Renal cortical epithelial cell (primary cell): ENCODE measurements around the gene STARD13.

GRCh38 chr13:32428739-32429570 lies 1.0 kb upstream of the N4BP2L1 start:
- RRBS: no CpG with 5 or more reads among the region's 8 CpGs

DNA sequence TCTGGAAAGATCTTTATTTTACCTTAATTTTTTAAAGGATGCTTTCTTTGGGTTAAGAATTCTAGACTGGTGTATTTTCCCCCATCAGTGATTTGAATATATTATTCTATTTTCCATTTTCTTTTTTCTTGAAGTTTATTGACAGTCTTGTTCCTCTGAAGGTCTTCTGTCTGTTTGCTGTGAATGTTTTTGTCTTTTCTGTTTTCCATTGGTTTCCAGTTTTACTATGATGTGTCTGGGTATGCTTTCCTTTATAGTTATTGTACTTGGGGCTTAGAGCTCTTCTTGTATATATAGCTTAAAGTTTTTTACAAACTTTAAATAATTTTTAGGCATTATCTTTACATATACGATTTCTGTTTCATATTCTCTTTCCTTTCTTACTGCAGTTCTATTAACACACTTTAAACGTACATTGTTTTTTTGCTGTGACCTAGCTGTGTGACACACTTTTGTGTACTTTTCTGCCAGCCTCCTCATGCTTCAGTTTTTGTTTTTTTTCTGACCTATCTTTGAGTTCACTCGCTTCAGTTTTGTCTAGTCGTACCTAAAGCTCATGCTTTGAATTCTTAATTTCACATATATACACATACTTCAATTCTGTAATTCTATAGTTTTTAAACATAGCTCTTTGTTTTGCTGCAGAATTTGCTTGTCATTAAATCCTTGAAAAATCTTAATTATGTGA lies 150.2 kb downstream of the PDS5B start:
- RRBS: no CpG with 5 or more reads among the region's 4 CpGs

- RRBS: no CpG with 5 or more reads among the region's 14 CpGs
Measured at GRCh38 chr13:33033117-33033945, 17.1 kb downstream of the KL start.

- RRBS: no CpG with 5 or more reads among the region's 2 CpGs
Measured at GRCh38 chr13:33057487-33057921, 41.3 kb downstream of the KL start.

- RRBS: no CpG with 5 or more reads among the region's 8 CpGs
Measured at GRCh38 chr13:33186741-33187261, 98.8 kb downstream of the STARD13 start.

GRCh38 chr13:33263322-33263964 lies 22.1 kb downstream of the STARD13 start:
- RRBS: no CpG with 5 or more reads among the region's 5 CpGs

DNA sequence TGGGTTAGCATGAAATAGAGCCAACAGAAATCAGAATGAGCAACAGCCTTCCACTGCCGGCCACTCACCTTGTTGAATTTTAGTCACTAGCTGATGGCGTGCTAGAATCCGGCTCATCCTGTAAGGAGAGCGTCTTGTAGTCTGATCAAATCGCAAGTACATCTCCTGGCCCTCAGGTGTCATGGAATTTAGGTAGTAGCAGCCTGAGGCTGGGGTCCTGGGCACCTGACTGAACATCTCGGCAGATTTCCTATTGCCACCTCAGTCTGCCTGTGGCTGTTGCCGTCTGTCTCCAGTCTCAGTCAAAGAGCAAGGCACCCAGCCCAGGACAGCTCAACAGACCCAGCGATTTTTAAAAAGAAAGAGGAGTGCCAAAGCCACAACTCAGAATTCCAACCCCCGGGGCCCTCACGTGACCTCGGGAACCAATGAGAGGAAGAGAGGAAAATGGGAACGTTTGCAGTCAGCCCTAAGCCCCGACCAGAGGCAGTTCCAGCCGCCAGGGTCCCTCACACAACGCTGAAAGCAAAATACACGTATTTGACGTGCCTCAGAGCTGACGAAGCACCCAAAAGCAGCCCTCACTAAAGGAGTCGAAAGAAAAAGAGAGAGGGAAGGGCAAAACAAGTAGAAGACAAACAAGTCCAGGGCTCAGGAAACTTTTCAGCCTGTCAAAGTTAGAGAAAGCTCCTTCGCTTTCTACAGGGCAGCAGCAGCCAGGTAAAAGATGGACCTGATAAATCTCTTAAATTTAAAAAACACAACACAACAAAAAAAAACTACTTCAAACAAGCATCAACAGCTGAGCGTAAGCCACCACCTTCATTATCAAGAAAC lies at the start of gene STARD13:
Gene STARD13 (minus strand): TSS at position 354 of the 837 bp plus-strand sequence.
- RRBS: 3% methylated on average over 3 of the region's 21 CpGs

DNA sequence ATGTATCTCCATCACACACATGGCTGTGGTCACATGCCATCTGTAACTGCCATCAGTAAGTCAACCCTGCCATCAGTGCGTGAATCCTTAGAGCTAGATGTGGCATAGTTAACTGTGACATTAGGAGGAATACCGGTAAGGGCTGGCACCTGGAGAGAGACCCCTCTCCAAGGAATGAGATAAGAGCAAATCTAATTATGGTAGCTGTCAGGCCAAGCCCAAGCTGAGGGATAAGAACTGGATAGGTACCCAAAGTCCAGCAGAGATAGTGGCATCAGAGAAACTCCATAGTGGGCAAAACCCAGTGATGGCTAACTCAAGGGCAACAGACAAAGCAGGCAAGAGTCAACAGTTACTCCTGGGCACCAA lies 28.4 kb upstream of the STARD13 start:
- RRBS: no CpG with 5 or more reads among the region's 2 CpGs

DNA sequence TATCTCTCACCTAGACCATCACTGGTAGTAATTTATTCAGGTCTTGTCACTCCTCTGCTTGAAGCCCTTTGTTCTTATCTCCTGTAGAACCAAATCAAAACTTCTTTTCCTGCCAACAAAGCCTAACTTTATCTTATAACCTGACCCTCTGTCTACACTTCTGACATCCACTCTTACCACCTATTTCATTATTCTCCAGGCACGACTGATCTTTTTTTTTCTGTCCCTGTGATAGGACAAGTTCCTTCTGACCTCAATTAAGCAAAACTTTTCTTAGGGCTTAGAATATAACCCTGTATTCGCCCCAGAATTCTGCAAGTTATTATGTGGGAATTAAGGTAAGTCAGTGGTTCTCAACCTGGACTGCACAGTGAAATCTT lies 58.2 kb upstream of the STARD13 start:
- RRBS: no CpG with 5 or more reads among the region's 2 CpGs

DNA sequence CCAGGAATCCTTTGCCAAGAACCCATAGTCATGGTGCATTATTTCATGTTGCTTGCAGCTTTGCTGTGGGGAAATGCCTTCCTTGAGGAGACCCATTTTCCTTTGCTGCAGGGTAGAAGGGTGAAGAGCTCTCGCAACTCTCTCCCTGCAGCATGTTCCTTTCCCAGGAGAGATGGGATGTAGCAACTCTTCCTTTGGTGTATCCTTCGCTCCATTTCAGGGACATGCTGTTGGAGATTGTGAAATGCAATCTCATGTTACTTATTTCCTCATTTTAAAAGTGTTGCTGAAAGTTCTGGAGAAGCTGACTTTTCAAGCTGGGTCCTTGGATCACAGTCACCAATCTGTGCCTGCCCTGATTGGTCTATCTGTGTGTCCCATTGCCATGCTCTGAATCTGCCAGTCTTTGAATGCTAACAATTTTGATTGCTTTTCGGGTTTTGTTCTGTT lies 69.9 kb upstream of the STARD13 start:
- RRBS: no CpG with 5 or more reads among the region's 3 CpGs

DNA sequence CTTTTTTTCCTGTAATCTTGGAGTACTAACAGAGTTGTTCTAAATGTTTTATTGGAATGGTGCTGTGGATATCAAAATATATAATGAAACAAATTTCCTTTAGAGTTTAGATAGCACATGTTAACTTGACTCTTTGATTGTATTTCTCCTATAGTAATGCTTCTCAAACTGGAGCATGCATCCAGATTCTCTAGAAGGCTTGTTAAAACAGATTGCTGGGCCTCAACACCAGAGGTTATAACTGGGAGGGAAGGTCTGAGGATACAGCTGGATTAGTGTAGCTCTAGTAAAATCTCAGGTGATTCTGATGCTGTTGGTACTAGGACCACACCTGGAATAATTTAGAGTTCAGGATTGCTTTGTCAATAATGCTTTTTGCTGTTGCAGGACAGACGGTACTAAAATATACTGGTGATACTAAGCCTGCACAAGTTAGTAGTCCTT lies 258.0 kb upstream of the STARD13 start:
- RRBS: no CpG with 5 or more reads among the region's 1 CpG

GRCh38 chr13:34310649-34311004 lies 492.7 kb downstream of the RFC3 start:
- RRBS: no CpG with 5 or more reads among the region's 2 CpGs

- RRBS: no CpG with 5 or more reads among the region's 4 CpGs
Measured at GRCh38 chr13:35349469-35350084, 126.9 kb downstream of the MAB21L1 start.

DNA sequence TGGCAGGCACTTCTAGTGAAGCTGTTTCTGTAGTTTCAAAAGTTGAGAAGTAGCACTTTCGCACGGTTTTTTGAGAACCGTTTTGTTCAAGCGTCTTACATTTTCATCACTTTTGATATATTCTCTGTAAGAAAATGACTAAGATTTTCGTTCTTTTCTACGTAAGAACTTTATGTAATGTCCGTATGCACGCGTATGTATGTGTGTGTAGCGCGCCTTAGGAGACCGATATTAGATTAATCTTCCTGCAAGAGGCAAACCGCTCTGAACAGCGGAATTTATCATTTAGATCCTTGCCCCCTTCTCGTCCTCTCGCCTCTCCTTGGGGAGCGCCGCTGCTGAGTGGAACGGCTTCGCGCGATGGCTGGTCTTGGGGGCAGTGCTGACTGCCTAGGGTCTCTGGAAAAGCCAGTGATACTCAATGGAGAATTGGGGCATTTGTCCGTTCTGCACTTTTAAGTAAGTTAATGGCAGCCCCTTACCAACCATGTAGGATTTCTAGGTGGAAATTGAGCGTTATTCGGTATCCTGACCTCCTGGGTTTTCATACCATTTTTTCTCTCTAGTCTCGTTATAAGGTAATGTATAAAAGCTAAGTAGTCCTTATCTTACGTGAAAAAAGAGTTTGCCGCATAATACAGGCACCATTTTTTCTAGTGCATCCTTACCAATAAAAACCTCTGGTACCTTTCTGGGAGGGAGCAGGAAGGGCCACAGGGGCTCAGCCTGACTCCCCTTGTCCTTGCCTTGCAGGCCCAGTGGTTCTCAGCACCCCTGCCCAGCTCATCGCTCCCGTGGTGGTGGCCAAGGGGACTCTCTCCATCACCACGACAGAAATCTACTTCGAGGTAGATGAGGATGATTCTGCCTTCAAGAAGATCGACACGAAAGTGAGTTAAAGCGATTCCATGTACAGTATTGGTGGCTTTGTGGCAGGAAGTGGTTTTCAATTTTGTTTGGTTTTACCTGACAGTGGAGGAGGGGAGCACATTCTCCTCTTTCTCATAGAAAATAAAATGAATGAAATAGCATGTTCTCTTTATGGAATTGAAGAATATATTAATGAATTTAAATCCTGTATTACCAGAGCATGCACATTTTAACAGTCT lies 4.5 kb downstream of the MAB21L1 start:
- RRBS: no CpG with 5 or more reads among the region's 35 CpGs

DNA sequence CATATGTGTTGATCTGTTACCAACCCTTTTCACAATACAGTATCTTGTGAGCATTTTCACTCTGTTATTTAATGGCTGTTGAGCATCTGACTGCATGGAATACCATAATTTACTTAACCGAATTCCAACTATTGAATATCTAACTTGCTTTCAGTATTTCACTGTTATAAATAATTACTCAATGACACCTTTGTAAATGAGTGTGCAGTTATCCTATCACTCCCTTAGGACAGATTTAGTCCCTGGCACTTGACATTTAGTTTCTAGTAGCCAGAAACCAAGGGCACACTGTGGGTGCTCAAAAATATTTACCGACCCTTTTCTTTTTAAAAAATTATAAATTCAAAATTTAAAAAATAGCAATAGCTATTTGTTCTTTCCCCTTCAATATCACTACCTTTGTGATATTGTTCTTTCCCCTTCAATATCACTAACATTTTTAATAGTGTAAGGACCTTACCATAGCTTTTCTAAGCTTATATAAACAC lies 258.8 kb downstream of the DCLK1 start:
- RRBS: no CpG with 5 or more reads among the region's 2 CpGs

DNA sequence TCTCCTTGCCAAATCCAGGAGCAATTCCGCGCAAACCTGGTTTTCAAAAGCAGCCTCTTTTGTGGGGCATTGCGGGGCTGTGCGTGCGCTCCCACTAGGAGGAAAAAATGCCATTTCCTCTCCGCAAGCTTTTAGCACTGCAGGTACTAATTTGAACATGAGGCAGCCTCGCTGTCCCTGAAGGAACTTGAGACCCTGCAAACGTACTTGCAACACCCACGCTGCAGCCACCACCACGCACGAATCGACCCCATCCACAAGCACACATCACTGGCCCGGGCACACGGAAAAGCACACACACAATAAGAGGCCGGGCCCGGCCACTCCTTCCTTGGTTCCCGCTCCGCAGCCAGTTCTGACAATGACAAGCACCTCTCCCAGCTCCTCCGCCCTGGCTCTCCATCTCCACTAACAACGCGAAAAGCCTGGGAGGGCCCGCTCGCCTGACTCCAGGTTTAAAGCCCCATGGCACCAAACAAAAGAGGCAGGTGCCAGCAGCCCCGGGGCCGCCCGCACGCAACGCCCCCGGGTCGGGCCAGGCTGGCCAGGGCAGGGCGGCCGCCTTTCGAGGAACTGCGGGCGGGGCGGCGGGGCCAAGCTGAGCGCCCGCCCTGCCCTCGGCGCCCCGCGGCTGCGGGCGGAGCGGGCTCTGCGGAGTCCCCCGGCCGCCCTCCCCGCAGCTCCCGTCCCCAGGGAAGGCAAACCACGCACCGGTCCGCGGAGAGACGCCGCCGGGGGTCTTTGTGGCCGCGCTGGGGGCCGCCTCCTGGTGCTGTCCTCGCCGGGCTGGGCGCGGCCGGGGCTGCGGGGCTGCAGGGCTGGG lies 568 bp downstream of the DCLK1 start:
- RRBS: 3% methylated on average over 14 of the region's 67 CpGs

GRCh38 chr13:36298427-36299252 lies 1.0 kb upstream of the CCDC169 start:
- RRBS: no CpG with 5 or more reads among the region's 7 CpGs

DNA sequence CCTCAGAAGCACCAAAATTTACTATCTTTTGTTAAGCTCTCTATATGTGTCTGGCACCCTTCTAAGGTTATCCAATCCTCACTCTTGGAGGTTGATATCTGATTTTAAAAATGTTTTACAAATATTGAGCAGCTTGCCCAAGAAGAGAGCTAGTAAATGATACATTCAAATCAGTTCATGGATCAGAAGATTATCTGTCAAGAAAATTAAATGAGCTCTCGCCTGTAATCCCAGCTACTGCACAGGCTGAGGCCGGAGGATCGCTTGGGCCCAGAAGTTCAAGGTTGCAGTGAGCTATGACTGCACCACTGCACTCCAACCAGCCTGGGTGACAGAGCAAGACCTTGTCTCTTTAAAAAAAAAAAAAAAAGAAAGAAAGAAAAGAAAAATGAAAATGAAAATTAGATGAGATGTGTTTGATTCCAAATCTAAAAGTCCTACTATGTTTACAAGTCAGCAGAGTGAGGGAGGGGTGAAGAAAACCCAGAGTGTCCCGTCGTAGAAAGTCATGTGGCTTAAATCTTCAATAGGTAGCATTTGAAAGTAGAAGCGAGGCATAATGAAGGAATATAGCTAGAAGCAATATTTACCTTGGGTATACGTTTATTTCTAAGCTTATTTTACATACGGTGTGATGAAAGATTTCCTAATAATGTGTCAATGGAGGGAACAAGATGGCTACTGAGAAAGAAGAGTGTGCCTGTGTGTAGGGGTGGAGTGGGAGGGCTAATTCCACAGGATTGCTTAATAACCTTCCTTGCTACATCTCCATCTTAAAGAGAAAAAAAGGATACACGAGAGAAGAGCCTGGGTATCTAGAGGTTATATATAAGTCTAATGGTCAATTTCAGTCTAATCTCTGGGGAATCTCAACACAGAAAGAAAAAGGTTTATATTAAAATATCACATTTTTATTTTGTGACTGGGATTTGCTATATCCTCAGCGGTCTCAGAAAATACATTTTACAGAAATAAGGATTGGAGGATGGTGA lies 2.2 kb downstream of the SPART start:
- RRBS: no CpG with 5 or more reads among the region's 10 CpGs